AG09309 (cell line): ENCODE results near the gene RAB1A.

GRCh38 chr2:64104201-64105226 is 39.7 kb downstream of the PELI1 start:
- RRBS: no CpG with 5 or more reads among the region's 2 CpGs

DNA sequence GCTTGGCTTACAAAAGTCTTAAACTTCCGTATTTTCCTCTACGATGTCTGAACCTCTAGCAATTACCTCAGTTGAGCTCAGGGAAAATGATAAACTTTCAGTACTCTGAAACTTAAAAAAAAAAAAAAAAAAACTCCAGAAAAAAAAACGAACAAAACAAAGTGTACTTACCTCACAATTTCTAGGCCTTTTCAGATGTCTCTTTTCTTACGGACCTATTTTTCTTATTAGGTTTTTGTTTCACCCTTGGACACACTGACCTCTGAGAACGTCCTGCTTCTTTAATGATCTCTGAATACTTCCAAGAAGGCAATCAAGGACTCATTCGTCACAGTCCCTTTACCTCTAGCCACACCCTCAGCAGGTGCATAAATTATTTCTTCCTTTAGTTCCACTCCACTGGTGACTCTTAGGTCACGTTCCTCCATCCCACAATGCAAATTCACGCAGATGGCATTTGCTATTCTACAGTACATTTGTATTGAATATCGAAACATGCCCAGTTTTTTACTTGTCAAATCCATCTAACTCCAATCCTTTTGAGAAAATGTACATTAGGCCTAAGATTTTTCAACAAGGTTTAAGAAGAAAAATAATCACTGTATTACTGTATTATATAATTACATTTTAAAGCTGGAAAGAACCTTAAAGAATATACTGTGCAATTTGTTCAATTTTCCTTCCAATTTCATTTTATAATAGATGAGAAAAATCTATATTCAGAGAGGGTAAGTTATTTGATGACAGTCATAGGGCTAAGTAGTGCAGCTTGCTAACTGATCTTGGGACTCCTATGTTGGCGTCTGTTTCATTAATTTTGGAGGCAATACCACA is 21.8 kb downstream of the PELI1 start:
- RRBS: no CpG with 5 or more reads among the region's 10 CpGs

- RRBS: no CpG with 5 or more reads among the region's 5 CpGs
Measured at GRCh38 chr2:64129871-64130491, 14.2 kb downstream of the PELI1 start.

DNA sequence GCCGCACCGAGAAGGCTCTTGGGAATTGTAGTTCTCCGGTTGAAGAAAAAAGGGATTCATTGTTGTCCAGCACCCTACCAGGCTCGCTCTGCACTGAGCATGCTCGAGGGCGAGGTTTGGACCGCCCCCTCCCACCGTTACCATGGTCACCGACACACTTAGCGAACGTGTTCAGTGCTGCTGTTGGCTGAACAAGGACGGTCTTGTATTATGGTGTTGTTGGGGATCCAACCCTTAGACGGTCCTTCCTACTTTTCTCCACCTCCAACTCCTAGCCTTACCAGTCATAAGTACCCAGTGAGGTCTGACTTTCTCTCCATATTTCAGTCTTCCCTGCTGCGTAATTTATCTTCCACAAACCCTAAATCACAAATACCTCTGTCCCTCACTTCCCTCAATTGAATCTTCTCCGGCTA is 298 bp upstream of the PELI1 start:
- RRBS: 2% methylated on average over 3 of the region's 15 CpGs

DNA sequence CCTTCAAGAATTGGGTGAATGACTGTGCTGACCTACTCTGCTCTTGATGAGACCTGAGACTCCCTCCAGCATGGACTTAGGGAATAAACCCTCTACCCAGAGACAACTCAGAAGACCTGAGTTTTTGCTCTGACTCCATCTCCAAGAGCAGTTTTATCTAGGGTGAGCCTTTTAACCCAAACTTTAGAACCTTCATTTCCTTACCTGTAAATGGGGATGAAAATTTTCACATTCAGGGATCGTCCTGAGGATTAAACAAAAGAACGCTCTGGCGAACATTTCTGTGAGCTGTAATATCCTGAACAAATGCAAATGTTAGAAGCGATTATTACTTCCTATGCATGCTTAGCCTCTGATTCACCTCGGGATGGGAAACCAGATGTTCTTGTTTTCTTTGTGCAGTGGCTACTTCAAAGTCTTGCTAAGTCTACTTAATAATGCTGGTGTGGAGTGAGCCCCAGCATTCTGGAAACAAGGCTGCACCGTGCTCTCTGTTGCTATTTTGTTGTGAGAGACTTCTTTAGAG is 119.0 kb upstream of the PELI1 start:
- RRBS: no CpG with 5 or more reads among the region's 6 CpGs

DNA sequence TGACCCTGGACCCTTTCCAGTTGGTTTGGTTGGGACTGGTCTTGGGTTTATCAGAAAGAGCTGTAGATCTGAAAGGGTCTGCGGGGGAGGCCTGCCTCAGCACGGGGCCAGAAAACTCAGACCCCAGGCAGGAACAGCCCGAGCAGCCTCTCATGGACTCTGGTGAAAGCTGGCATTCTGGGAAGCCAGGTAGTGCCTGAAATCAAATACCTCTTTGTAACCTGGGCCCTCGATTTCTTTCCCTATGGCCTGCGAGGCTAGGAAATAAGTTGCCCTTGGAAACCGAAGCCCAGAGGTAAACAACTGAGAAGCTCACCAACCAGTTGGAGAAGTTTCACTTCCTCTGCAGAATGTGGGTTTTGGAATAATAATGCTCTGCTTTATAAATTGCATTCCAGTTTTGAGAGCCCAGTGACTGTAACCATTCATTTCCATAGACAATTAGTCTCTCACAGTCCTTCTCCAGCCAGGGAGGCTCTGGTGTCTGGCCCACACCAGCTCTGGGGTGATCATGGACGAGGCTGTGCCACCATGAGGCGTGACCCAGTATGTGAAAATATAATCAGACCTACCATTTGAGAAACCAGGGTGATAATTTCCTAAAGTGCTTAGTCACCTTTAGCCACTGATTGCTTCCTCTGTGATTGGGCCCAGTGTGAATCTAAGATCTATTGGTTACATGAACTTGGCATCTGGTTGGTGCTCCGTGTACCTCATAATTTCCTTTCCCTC is 133.0 kb upstream of the PELI1 start:
- RRBS: no CpG with 5 or more reads among the region's 9 CpGs

- RRBS: no CpG with 5 or more reads among the region's 8 CpGs
Measured at GRCh38 chr2:64288533-64288952, 144.3 kb upstream of the PELI1 start.

- RRBS: no CpG with 5 or more reads among the region's 2 CpGs
Measured at GRCh38 chr2:64402823-64403295, 51.1 kb upstream of the LGALSL start.

GRCh38 chr2:64727046-64727803 is 73.5 kb upstream of the SERTAD2 start:
- RRBS: no CpG with 5 or more reads among the region's 3 CpGs

GRCh38 chr2:64836426-64837198 is 152.6 kb upstream of the SLC1A4 start:
- RRBS: no CpG with 5 or more reads among the region's 10 CpGs

- RRBS: no CpG with 5 or more reads among the region's 36 CpGs
Measured at GRCh38 chr2:64865545-64866341, 123.5 kb upstream of the SLC1A4 start.

GRCh38 chr2:64880816-64881399 is 108.3 kb upstream of the SLC1A4 start:
- RRBS: no CpG with 5 or more reads among the region's 6 CpGs

- RRBS: no CpG with 5 or more reads among the region's 3 CpGs
Measured at GRCh38 chr2:64915556-64915912, 73.7 kb upstream of the SLC1A4 start.

DNA sequence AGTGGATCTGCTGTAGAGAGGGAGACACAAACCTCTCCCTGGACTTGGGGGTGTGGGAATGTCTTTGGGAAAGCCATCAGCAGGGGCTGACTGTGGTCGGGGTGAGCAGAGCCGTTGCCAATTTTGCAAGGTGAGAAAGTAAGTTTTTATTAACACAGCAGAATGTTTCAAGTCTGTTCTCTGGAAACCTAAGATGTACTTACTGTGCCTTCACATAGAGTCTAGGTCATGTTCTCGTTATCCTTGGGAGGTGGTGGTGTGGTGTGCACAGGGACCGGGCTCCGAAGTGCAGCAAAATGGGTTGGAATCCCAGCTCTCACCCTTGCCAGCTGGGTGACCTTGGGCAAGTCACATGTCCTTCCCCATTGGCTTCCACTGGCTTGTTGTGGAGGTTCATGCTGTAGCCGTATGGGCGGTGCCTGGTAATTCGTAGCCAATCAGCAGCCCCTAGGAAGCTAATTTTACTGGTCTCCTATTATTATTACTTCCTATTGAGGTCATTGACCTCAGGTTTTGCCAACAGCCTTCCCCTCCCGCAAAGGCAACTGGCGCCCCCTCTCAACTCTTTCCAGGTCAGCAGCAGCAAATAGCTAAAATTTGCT is 66.8 kb upstream of the SLC1A4 start:
- RRBS: no CpG with 5 or more reads among the region's 10 CpGs

GRCh38 chr2:64937948-64938259 is 51.3 kb upstream of the SLC1A4 start:
- RRBS: no CpG with 5 or more reads among the region's 7 CpGs

DNA sequence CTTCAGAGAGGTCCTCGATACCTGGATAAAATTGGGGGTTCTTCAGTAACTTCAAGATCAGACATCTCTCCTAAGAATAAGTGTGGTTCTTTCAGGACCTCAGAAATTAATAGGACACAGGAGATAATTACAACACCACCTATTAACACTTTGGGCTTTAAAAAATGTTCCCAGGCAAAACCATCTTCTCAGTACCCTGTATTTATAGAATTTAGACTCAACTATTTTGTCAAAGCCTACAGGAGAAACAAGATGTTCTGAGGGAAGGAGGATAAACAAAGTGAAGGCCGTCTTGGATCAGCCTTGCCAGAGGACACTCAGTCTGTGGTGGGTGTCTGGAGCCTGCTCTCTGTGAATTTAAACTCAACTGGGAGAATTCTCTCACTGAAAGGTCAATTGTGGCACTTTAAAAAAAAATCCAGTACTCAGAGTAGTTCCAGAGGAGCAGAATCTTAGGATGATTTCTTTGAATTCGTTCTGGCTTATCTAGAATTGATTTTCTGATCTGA is 28.4 kb upstream of the SLC1A4 start:
- RRBS: no CpG with 5 or more reads among the region's 3 CpGs

- RRBS: 1% methylated on average over 13 of the region's 47 CpGs
Measured at GRCh38 chr2:65129853-65130376, at the start of gene RAB1A. TSS of gene RAB1A (minus strand) at chr2:65130106.

DNA sequence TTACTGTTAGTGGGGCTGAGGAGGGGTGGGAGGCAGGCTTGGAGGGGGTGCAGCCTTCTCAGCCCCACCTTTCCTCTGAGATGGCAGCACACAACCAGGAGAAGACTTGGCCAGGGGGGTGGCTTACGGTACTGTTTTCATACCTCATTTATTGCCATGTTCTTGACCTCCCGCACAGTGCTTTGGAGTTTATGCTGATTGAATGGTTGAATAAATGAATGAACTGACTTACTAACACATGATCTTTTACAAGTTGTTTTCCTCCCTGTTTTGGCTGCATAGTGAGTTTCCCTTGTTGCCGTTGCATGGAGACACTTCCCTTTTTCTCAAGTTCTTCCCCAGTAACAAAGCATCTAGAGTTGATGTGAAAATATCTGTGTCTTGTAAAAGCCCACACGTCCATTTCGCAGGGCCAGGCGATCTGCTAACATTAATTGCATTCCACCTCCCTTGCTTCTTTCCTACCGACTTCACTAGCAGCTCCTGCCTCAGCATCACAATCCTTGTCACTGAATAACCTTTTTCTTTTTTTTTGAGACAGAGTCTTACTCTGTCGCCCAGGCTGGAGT is 35.7 kb upstream of the RAB1A start:
- RRBS: no CpG with 5 or more reads among the region's 8 CpGs

GRCh38 chr2:65177594-65178205 is 47.8 kb upstream of the RAB1A start:
- RRBS: no CpG with 5 or more reads among the region's 9 CpGs

DNA sequence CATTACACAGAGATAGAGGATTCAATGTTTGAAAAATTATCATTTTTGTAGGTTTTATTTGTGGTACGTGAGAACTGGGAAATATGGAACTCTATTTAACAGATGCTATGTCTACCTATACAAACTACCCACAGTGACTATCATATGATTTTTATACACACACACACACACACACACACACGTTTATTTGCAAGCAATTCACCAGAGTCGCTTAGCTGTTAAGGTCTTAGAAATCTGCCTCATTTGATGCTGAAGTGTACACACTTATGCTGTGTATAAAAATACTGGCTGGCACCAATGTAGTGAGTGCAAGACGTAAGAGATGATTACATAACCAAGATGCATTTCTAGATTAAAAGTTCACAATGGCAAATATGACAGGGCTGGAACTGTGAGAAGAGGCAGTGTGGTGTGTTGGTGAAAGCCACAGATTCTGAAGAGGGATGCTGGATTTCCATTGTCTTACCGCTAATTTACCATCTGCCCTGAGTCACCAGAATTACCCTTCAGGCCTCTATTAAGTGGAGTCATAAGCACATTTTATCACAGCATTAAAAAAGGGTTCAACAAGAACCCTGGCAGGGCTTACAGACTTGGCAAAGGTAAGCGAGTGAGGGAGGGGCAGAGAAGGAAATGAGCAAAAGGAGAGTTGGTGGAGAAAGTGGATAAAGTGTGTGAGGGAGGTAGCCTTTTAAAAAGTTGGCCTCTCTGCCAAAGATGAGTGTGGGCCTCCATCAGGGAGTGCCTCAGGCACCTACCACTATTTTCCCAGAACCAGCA is 21.3 kb downstream of the MEIS1 start:
- RRBS: no CpG with 5 or more reads among the region's 6 CpGs